RPMI7951 (cell line): Measurements from ENCODE around the gene SCLT1.

DNA sequence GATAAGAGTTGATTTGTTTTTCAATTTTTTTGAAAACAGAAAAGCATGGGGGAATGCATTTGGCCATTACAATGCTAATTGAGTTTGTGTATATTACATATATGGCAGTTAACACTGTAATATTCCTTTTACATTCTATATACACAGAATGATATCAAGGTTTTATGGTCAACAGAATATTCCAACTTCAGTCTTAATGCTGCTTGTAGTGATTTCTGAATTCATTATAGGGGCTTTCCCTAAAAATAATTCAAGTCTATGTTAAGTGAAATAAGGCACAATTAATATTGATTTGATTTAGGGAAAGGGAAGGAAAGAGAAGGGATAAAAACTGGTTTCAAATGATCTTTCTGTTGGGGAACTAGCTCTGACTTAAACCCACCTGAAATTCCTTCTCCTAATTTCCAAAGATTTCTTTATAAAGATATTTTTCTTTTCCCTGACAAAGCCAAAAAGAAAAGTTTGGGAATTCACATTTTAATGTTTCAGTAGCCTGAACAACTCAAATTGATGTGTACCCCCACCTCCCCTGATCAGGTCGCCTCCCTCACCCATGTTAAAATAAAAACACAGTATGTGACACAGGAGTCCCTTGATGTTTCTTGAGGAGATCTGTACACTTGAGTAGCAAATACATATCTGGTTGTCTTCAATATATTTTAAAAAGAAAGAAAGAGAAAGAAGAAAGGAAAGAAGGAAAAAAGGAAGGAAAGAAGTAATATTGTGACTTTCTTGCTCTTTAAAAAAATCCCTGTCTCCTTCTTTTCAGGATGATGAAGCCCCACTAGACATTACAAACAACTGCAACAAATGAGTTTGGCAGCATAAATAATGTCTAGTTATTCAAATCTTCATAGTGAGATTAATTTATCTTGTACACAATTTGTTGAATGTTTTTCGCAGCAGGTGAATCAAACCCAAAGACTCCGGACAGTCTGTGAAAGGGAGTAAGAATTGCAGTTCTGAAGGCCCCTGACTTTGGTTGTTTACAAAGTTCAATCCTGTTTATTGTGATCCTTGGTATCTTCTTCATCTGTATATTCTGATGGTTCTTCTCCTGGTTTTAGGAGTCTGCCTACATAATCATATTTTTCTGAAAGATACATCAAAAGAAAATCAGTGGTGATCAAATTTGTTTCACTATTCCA is 16.9 kb downstream of the PGRMC2 start:
- RAMPAGE, long total RNA = no peak

DNA sequence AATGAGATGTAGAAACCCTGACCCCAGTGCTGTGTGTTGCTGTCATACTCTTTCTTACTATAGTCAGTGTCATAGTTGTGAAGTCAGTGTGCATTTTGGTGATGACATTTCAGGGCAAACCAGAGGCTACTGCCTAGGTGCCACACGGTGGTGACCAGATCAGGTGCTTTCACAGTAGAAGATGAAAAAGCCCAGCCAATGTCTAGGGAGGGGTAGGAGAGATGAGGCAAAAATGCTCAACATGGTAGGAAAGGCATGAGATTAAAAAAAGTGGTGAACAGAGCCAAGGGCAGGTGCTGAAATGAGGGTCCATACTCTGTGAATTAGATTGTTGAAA is 185.2 kb upstream of the PGRMC2 start:
- RAMPAGE, long total RNA = no peak

- RAMPAGE, long total RNA = no peak
Measured at GRCh38 chr4:128569449-128569859, 240.0 kb upstream of the JADE1 start.

DNA sequence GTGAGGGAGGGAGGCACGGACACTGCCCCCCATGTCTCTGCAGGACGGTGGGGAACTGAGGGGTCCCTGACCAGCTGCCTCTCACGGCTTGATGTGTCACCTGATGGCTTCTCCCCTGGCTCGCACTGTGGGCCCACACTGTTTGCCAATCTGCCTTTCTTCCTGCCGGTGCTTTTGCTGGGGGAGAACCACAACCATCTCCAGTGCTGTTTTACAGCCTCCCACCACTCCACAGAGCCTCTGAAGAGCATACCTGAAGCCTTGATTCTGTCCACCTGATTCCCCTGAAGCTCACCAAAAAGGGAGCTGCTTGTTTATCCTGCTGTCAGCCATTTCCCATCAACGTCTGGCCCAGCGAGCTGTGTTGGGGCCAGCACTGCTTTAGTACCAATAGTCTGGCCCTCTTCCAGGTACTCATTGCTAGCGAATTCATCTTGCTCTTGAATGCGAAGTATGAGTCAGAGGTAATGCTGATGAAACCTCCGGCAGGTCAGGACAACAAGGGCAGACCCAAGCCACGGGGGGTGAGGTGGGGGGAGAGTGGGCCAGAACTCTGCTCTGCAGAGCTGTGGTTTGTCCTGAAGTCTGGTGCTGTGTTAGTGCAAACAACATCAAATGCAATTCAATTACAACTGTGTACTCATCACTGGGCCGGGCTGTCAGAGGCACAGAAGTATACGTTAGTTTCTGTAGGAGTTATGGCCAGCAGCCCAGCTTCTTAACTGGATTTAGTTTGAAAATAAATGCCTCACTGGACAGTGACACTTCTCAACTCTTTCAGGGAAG is 208.2 kb upstream of the JADE1 start:
- RAMPAGE, long total RNA = no peak

GRCh38 chr4:128811583-128811986 is 2.1 kb downstream of the JADE1 start:
- RAMPAGE, long total RNA = no peak

DNA sequence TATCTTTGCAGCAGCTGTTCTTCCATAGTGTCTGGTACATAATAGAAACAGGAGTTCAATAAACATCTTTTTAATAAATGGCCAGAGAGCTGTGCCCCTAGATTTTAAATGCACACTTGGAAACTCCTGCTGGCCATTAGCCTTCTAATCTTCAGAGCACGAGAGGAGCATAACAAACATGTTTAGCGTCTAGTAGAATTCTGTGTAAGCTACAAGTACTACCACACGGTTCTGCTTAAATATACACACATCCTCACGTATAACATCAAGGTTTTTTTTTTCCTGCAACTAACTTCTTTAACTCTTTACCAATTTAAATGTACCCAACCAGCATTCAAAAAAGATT is 705 bp downstream of the SCLT1 start:
- RAMPAGE, long total RNA = no peak

DNA sequence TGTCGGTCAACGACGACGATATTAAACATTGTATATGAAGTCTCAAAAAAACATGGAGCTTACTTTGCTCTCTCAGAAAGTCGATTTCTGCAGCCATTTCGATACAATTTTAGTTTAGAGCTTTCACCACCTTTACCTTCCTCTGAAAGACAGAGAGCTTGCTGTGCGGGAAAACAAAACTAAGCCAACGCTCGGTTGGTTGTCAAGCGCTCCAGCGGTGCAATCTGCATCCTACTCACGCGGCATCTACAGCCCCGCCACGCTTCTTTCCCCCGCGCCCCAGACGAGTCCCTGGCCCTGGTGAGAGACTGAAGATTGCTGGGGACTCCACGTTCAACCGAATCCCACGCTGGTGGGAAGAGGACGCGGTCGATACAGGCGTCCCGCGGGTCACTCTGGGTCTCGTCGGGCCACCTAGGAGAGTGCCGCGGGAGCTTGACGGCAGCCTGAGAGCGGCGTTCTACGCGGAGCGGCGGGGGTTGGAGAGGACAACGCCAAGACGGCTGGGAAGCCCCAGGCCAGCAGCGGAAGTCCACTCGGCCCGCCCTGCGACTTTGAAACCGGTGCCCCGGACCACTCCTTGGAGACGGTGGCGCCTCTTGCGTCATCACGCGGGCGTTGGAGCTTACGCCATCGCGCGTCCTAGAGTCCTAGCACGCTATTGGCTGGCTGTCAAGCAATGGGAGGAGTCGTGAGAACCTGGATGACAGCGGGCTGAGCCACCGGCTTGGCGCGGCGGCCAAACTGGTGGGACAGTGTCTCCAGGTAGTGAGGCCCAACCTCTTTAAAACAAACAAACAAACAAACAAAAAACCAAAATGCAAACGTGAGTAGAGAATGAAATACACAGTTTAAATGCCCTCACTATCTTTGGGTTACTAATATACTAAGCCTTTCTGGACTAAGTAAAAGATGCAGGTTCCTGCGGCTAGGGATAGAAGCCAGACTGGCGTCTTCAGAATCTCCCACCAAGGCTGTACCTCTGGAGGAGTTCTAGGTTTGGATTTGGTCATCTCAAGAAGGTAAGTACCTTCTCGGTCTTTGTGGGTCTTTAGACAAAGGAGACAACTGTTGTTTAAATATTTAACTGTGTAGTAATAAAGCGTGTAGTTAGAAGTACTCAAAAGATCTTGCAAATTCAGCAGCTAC is at the start of gene SCLT1:
Gene SCLT1 (minus strand): TSS at position 533 of the 1,149 bp plus-strand sequence.
- RAMPAGE, long total RNA = no peak

DNA sequence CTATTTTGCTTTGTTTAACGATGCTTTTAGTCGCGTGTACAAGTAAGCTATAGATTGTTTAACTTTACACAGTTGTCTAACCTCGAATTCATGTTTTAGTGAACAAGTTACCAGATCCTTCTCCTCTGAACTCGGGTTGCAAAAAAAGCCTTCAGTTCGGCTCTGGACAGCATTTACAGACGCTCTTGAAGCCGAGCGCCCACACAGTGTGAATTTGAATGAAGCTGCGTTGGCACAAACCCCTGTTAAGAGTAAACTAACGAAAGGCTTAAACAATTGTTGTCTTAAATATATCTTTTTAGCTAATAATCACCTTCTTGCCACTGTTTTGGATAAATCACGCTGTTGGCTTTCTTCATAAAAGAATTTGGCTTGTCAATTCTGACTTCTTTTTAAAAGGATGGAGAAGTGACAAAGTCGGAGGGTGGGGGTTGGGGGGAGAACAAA is 4.1 kb downstream of the PCDH10 start:
- RAMPAGE, long total RNA = no peak

DNA sequence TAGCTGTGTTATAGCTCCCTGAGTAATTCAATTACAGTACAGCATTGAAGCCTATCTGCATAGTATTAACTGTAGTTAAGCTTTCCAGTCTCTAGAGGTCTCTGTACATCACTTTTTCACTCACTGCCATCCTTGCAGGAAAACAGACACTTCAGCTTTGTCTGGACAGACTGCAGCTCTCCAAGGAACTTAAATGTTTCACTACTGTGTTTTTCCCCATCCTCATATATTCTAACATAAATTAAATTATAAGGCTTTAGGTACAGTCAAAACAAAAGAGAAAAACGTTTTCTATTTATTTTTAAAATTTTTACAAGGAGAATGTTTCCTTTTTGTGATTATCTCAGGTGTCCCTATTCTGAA is 407.9 kb downstream of the PCDH18 start:
- RAMPAGE, long total RNA = no peak

GRCh38 chr4:137853527-137853820 is 321.2 kb upstream of the PCDH18 start:
- RAMPAGE, long total RNA = no peak

GRCh38 chr4:138202768-138203076 is 39.4 kb downstream of the SLC7A11 start:
- RAMPAGE, long total RNA = no peak

DNA sequence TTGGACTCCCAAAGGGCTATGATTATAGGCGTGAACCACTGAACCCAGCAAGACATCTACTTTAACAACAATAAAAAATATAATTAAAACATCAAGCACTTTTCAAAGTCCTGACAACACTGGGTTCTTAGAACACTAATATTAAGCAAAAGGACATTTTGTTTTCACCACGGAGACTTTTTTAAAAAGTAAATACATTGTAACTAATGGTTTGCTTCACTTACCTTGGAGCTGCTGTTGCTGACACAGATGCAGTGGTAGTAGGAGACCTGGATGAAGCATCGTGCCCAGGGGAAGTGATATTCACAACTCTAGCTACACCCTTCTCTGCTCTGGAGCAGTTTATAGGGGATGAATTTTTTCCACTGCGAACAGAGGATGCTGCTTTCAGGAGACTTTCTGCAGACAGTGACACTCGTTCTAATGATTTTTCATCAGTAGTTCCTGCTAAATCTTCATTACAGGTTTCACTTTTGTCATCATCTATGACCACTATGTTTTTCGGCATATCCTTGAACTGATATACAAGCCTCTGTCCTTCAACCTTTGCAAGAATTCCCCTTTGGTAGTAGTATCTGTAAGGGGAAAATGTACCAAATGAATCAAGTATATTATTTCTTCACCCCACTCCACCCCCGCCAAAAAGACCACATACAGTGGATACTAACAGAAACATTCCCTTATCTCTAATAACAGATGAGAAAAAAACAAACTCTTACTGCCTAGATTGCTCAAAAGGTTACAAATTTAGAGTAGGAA is 44.7 kb downstream of the NOCT start:
- RAMPAGE, long total RNA = no peak

GRCh38 chr4:139213997-139214737 is 37.1 kb upstream of the ELF2 start:
- RAMPAGE, long total RNA = no peak

- RAMPAGE, long total RNA = no peak
Measured at GRCh38 chr4:139266498-139267118, 13.4 kb downstream of the MGARP start.

GRCh38 chr4:139286107-139286383 is 6.0 kb upstream of the MGARP start:
- RAMPAGE, long total RNA = no peak

DNA sequence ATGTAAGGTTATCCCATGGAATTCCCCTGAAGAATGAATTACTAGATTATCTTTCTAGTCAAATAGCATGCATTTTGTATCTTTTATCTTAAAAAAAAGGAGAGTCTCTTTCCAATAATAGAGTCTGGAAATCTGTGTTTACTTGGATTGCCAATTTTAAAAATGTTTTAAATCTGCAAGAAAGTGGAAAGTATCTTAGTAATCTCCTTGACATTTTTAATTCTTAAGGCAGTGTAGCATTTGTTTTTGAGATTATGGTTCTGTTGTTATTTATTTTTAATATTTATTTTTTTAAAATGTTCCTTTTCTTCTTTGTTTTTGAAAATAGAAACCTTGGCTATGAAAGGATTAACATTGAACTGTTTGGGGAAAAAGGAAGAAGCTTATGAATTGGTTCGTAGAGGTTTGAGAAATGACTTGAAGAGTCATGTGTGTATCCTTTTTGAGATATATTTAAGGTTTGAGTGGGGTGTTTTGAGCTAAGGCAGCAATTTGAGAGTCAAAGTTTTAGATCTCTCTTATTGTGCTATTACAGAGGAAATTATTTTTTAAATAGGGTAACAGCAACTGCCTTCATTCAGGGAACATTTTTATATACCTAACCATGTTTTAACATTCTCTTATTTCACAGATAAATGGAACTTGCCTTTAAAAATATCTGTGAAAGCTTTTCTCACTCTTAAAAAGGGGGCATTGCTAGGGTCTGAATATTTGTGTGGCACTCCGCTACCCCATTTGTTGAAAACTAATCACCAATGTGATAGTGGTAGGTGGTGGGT is 34.4 kb upstream of the NDUFC1 start:
- RAMPAGE, long total RNA = no peak

- RAMPAGE, long total RNA = no peak
Measured at GRCh38 chr4:139387639-139388912, 65.8 kb upstream of the RAB33B start.

GRCh38 chr4:139764046-139764550 is 98.5 kb downstream of the MGST2 start:
- RAMPAGE, long total RNA = no peak

DNA sequence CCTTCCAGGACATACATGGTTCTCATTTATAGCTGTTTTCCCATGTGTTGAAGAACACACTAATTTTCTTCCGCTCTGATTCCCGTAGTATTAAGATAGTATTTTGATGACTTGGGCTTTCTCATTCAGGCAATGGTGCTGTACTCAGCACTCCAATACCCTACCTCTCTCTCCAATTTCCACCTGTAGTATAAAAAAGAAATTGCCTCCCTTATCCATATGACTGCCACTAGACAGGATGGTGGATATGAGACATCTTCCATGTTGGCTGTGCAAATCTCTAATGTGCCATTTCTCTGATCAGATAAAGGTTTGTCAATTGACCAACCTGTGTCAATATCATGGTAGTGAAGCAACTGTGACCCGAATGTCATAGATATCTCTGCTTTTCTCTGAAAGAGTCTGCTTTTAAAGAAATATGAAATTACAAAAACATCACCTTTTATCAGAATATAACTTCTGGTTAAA is 154.3 kb downstream of the MGST2 start:
- RAMPAGE, long total RNA = no peak

- RAMPAGE, long total RNA = no peak
Measured at GRCh38 chr4:139920903-139921381, 233.0 kb downstream of the MAML3 start.